Karpas-422 (cell line): ENCODE measurements around the gene PTPN21.

GRCh38 chr14:80835982-80836616 is 105.4 kb downstream of the CEP128 start:
- PRO-cap: no peak
- RAMPAGE, long total RNA: no peak

GRCh38 chr14:81085508-81085945 is 130.1 kb downstream of the TSHR start:
- PRO-cap: no peak
- RAMPAGE, long total RNA: no peak

- PRO-cap: no peak
- RAMPAGE, long total RNA: no peak
Observed at GRCh38 chr14:81182792-81183482, 37.8 kb downstream of the GTF2A1 start.

- PRO-cap: no peak
- RAMPAGE, long total RNA: no peak
Observed at GRCh38 chr14:81192485-81193063, 28.2 kb downstream of the GTF2A1 start.

GRCh38 chr14:81519288-81519758 is 14.3 kb downstream of the SEL1L start:
- PRO-cap: no peak
- RAMPAGE, long total RNA: no peak

DNA sequence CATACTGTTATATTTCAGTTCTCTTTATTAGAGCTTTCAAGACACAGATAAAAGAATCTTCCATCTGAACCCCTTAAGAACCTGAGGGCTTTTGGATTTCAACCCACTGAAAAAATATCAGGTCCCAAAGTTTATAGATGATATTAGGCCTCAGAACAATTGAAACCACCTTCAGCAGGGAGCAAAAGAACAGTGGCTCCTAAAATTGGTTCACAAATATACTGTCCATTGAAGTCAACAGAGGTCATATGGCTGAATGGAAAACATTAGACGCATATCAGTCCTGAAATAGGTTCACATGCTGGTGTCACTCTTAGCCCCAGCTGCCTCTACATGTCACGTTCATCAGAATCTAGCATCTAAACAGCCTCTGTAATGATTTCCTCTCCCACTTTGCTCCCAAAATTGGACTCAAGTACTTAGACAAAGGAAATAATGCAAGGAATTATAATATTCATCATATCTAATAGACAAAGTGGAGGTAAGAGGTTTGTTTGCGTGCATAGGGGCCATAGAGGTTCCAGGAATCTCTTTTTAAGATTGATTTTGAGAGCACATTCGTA is 8.7 kb downstream of the FLRT2 start:
- PRO-cap: no peak
- RAMPAGE, long total RNA: no peak

- PRO-cap: no peak
- RAMPAGE, long total RNA: no peak
Observed at GRCh38 chr14:85552843-85553579, 23.1 kb downstream of the FLRT2 start.

DNA sequence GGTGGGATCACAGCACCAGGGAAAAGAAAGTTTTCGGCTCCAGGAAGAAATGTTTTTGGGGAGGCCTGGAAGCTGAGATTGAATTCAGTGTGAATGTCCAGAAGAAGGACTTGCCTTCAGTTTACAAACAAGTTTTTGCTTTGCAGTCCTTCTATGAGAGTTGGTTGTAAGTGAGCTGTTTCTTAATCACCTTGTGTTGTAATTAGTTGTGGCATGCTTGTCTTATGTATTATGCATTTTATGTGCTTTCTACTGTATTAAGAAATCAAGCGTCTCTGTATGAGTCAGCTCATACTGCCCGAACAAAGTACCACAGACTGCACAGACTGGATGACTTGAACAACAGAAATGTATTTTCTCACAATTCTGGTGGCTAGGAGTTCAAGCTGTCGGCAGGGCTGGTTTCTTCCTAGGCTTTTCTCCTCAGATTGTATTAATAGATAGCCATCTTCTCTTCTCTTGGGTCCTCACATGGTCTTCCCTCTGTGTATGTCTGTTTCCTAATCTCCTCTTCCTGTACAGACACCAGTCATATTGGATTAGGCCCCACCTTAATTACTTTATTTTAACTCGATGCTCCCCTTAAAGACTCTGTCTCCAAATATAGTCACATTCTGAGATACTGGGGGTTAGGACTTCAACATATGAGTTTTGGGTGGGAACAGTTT is 77.7 kb downstream of the FLRT2 start:
- PRO-cap: no peak
- RAMPAGE, long total RNA: no peak

DNA sequence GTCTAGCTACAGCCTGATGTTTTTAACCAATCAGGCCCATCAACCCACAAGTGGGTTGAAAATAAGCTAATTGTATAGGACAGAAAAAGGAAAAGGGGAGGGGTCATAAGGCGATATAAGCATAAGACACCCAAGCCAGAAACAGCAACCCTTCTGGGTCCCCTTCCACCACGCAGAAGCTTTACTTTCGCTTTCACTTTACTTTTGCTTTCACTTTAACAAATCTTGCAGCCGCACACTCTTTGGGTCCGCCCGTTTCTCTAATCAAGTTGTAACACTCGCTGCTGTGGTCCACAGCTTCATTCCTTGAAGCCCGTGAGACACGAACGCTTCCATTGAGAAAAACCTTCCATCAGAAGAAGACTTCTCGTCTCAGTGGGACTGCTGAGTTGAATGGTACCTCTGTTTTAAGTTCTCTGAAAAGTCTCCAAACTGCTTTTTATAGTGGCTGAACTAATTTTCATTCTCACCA is 404.6 kb downstream of the FLRT2 start:
- PRO-cap: unidirectional peak, plus-strand start at position 144 of the sequence; bidirectional peak, plus-strand start at position 213 of the sequence, minus-strand start at position 178 of the sequence
- RAMPAGE, long total RNA: no peak

GRCh38 chr14:86312446-86313099 is 782.6 kb downstream of the FLRT2 start:
- PRO-cap: no peak
- RAMPAGE, long total RNA: no peak

DNA sequence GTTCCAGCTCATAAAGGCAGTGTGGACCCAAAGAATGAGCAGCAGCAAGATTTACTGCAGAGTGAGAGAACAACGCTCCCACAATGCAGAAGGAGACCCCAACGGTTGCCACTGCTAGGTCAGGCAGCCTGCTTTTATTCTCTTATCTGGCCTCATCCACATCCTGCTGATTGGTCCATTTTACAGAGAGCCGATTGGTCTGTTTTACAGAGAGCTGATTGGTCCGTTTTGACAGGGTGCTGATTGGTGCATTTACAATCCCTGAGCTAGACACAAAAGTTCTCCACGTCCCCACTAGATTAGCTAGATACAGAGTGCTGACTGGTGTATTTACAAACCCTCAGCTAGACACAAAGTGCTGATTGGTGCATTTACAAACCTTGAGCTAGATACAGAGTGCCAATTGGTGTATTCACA is 1088.1 kb downstream of the GALC start:
- PRO-cap: no peak
- RAMPAGE, long total RNA: no peak

- PRO-cap: no peak
- RAMPAGE, long total RNA: no peak
Observed at GRCh38 chr14:87531734-87532230, 461.2 kb downstream of the GALC start.

GRCh38 chr14:87989624-87990487 is 3.1 kb downstream of the GALC start:
- PRO-cap: no peak
- RAMPAGE, long total RNA: no peak

GRCh38 chr14:87992165-87992715 is 742 bp downstream of the GALC start:
- PRO-cap: no peak
- RAMPAGE, long total RNA: no peak

DNA sequence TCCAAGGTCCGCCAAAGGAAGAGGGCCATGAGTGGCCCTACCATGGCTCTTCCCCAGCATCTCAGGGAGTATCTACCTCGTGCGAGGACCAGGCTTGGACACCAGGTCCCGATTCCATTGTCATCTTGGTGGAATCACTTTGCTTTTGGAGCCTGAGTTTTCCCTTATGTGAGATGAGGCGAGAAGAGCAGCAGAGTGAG is 358 bp upstream of the GALC start:
- PRO-cap: no peak
- RAMPAGE, long total RNA: no peak

GRCh38 chr14:88006074-88007014 is 1.4 kb downstream of the GPR65 start:
- PRO-cap: no peak
- RAMPAGE, long total RNA: no peak

- PRO-cap: no peak
- RAMPAGE, long total RNA: no peak
Observed at GRCh38 chr14:88326433-88327224, 3.6 kb upstream of the KCNK10 start.

GRCh38 chr14:88554449-88555340 is at the start of gene PTPN21:
TSS of gene PTPN21 (minus strand) at chr14:88555007.
- PRO-cap: no peak
- RAMPAGE, long total RNA: no peak

DNA sequence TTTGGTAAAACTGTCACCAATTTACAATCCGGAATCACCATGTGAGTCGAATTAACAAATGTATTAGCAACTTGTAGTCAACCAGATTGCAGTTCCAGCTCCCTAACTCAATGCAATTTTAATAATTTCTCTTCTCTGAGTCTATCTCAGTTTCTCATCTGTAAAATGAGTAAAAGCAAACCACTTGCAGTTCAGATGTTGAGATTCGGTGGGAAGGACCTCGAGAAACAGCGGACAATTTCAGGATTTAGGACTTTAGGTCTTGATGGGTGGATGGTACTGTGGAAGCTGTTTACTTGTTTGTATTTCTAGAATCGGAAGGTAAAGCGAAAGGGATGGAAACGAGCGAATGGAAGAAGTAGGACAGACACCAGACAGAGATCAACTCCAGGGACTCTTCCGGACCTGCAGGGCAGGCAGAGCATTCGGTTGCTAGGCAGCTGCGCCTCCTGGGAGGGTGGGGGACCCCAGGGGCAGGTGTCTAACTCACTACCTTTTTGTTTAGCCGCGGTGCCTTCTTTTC is 451 bp upstream of the TTC8 start:
- PRO-cap: no peak
- RAMPAGE, long total RNA: no peak

DNA sequence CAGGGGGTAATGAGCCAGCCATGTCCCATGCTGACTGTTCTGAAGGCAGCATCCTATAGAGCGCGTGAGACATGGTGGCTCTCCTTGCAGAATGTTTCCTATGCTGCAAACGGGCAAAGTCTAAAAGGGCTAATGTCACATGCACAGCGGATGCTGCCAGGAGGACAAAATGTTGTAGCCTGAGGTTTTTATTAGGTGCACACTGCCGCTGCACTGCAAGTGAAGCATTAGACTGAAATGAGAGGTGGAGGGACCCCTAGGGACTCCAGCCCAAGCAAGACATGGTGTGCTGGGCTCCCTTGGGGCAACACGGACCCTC is 230.5 kb downstream of the FOXN3 start:
- PRO-cap: no peak
- RAMPAGE, long total RNA: no peak